ENCODE measurements around a stretch of chr22.

- RRBS, result no CpG with 5 or more reads among the region's 14 CpGs
Measured at GRCh38 chr22:41522433-41523091, 21.7 kb downstream of the POLR3H start.

- RRBS, result 42% methylated on average over 2 of the region's 18 CpGs
Measured at GRCh38 chr22:41531710-41532528, 12.4 kb downstream of the POLR3H start.

- RRBS, result no CpG with 5 or more reads among the region's 6 CpGs
Measured at GRCh38 chr22:41551023-41551305, 6.7 kb upstream of the POLR3H start.

DNA sequence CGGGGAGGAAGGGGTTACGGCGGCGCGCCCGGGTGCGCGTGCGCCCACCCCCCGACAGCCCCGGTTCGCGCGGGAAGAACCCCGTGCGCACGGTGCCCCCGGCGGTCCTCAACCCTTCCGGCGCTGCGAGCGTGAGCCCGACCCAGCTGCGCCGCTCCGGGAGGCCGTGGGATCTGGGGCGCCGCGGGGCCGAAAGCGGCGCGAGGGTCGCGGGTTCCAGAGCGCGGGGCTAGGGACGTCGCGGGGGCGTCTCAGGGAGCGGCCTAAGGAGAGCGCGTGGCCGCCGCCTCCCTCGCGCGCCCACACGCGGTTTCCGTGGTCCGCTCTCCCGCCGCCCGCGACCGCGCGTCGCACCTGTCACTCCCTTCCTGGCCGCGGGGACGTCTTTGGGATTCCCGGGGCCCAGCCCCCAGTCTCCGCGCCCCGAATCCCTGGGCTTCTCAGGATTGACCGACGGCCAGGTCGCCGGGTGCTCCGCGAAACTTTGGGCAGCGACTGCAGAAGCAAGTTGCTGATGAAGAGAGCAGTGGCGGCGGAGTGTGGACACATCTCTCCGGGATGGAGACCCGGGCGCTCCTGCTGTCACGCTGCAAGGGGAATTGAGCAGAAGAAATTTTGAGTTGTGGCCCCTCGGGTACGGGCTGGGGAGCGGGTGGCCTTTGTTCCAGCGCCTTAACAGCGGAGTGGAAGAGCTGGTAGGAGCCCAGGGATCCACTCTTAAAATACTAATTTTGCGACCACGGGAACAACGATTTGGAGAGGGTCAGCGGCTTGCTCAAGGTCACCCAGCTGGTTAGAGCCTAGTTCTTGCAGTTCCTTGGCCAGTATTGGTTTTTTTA, 708 bp downstream of the SREBF2 start:
- RRBS, result 2% methylated on average over 30 of the region's 92 CpGs

DNA sequence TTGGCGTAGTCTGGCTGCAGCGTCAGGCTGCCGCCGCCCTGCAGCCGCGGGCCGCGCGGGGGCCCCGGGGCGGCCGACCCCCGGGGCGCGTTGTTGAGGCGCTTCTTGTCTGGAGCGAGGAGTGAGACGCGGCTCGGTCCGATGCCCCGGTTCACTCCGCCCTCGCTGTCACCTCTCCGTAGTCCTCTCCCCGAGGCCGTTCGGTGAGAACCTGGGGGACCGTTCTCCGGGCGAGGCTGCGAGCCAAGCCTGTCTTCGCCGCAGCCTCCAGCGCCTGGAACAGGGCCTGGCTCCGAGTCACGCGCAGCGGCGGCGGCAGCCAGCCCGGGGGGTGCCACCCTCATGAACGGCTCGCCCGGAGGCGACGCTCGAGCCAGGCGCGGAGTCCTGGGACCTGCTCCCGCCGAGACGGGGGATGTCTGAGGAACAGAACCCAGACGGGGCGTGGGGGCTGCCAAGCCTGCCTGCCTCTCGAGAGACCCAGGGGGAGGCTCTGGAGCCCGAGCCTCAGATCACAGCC, 4.4 kb downstream of the SHISA8 start:
- RRBS, result 2% methylated on average over 28 of the region's 57 CpGs

DNA sequence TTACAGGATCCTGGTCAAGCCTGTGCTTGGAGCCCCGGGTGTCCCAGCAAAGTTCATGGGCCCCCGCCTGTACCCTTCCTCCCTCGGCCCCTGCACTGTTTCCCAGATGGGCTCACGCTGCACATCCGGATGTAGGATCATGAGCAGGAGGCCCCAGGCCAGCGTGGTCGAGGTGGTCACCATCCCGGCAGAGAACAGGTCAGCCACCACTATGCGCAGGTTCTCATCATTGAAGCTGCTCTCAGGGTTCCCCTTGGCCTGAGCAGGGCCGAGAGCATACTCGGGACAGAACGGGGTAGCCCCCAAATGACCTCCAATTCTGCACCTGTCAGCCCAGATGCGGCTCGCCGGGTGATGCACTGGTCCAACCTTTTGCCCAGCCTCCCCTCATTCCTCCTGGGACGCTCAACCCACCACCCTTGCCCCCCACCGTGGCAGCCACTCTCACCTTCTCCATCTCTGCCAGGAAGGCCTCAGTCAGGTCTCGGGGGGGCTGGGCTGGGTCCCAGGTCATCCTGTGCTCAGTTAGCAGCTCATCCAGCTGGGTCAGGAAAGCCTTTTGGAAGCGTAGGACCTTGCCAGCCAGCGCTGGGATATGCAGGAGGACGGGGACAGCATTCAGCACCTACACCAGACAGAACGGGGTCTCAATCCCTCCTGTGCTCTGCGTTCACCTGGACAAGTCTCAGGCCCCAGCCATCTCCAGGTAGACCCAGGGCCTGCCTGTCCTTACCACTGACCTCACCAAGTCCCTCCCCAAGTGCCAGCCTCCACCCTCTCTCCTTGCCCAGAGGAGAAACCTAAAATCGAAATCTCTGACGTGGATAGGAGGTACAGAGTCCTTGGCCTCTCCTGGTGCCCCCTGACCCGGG, 2.6 kb downstream of the CYP2D6 start:
- RRBS, result 50% methylated on average over 4 of the region's 26 CpGs

GRCh38 chr22:42282771-42284189, 12.8 kb upstream of the TCF20 start:
- RRBS, result 2% methylated on average over 24 of the region's 93 CpGs

DNA sequence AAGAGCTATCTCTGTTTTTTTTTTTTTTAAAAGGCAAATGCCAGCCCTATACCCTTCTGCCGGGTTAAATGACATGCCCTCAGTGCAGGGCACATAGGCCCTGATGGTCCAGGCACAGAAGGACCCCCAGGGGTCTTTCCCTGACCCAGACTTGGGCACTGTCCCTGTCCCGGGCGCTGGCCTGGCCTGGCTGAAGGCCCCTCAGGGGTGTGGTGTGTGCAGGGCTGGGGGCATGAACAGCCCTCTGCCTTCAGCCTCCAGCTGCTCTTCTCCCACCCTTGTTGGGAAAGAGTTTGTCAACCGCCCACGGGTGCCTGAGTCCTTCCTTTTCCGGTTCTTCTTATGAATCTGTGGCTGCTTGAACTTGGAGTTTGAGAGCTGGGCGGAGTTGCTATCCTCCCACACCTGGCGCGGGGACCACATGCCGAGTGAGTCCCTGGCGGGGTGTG, 13.5 kb downstream of the NFAM1 start:
- RRBS, result 25% methylated on average over 2 of the region's 11 CpGs

DNA sequence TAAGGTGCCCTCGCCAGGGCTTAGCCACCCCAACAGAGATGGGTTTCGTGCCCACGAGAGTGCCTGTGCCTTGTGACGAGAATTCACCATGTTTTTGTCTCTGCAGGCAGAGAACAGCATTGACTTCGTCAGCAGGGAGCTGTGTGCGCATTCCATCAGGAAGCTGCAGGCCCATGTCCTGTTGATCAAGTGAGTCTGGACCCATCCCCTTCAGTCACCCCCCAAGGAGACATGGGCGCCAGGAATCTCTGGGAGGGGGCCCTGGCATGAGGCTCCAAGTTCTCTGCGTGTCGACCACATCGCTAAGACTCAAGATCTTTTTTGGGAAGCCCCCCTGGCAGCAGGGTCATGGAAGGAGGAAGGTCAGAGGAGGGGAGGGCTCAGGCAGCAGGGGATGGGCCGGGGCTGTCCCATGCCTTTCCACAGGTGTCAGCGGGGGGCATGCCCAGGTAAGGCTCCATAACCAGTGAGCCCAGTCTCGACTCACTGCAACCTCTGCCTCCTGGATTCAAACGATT, 10.6 kb downstream of the RRP7A start:
- RRBS, result no CpG with 5 or more reads among the region's 14 CpGs

- RRBS, result no CpG with 5 or more reads among the region's 18 CpGs
Measured at GRCh38 chr22:42511305-42512289, 8.0 kb downstream of the RRP7A start.

GRCh38 chr22:42580760-42581390, 27.1 kb downstream of the SERHL2 start:
- RRBS, result no CpG with 5 or more reads among the region's 16 CpGs

GRCh38 chr22:42619200-42620143, 4.8 kb upstream of the POLDIP3 start:
- RRBS, result 88% methylated on average over 8 of the region's 36 CpGs

GRCh38 chr22:42620360-42621124, 5.9 kb upstream of the POLDIP3 start:
- RRBS, result no CpG with 5 or more reads among the region's 11 CpGs

GRCh38 chr22:42721122-42721405, 394 bp upstream of the A4GALT start:
- RRBS, result no CpG with 5 or more reads among the region's 12 CpGs

GRCh38 chr22:42742920-42743344, 22.3 kb upstream of the A4GALT start:
- RRBS, result no CpG with 5 or more reads among the region's 9 CpGs

GRCh38 chr22:42800944-42801459, 56.1 kb downstream of the ARFGAP3 start:
- RRBS, result no CpG with 5 or more reads among the region's 5 CpGs

DNA sequence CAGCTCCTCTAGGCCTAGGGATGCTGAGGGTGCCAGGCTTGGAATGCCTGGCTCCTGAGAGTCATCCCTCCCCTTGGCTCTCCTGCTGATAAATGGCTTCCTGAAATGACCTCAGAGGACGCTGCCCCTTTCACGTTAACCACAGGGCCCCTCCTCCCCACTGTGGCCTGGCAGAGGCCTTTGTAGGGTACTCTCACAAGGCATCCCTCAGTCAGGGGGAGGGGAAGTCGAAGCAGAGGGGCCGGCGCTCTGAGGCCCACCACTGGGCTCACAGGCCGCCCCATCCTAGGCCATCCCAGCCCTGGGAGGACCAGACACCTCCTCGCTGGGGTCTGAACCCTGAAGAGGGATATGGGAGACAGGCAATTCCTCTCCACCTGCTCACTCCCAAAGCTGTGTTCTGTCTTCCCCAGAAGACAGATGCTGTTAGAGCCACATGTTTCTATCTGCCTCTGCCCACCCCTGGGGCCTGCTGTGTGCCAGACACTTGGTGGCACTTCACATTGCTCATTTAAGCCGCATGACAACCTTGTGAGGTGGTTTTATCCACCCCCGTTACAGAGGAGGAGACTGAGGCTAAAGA, 50.9 kb downstream of the ARFGAP3 start:
- RRBS, result no CpG with 5 or more reads among the region's 9 CpGs

DNA sequence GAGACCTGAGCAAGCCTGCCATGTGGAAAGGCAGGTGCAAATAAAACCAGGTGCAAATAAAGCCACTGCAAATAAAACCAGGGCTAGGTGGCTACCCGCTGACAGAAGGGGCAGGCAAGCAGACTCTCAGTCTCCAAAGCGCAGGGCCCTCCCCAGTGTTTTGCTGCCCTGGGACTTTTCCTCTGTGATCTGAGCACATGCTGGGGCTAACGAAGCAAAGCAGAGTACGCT, 22.5 kb upstream of the ARFGAP3 start:
- RRBS, result no CpG with 5 or more reads among the region's 4 CpGs

DNA sequence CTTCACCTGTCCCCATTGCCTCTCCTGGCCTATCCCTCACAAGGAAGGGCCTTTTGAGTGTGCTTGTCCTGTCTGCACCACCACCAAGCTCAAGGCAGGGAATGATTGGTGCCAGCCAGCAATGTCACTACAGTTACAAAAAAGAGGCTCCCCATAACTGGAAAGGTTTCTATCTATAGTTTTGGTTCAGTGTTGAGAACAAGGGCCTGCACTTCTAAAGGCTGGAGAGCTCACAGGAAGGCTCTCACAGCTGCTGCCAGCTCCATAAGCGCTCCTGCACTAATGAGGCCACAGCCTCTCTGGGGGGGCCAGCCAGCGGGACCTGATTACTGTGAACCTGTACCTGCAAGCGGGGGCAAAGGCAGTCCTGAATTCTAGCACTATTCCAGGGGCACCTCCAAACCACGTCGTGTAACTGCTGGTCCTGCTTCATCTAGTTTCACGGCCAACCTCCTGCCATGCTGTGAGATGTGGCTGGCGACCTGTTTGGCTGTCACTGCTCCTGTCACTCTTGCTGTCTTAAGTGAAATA, 53.1 kb upstream of the ARFGAP3 start:
- RRBS, result no CpG with 5 or more reads among the region's 7 CpGs

DNA sequence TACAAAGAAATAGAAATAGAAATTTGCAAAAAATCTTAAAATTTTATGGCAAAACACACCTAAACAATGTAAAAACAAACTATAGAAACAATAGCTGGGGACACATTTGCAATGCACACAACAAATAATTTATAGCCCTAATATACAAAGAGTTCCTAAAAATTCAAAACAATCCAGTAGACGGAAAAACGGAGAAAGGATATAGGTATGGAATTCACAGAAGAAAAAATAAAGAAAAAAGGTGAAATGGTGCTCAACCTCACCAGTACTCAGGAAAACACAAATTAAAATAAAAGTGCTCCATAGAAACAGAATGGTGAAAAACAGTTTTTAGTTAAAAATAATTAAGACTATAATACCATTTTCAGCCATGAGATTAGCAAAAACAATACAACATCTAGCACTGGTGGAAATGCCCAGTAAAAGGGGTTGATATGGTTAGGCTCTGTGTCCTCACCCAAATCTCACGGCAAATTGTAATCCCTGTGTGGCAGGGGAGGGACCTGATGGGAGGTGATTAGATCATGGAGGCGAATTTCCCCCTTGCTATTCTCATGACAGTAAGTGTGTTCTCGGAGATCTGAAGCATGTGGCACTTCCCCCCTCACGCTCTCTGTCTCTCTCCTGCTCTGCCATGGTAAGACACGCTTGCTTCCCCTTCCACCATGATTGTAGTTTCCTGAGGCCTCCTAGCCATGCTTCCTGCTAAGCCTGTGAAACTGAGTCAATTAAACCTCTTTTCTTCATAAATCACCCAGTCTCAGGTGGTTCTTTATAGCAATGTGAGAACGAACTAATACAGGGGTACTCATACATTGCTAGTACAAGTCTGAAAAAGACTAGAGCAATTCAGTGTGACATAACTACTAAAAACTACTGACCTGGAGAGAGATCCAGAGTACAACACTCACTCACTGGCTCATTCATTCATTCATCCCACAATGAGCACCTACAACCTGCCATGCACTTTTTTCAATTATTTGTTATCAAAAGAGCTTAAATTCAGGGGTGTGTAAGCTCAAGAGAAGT, 37.5 kb downstream of the PACSIN2 start:
- RRBS, result no CpG with 5 or more reads among the region's 8 CpGs